Right atrium auricular region (tissue), 2 donors: ENCODE measurements around a stretch of chr15.

DNA sequence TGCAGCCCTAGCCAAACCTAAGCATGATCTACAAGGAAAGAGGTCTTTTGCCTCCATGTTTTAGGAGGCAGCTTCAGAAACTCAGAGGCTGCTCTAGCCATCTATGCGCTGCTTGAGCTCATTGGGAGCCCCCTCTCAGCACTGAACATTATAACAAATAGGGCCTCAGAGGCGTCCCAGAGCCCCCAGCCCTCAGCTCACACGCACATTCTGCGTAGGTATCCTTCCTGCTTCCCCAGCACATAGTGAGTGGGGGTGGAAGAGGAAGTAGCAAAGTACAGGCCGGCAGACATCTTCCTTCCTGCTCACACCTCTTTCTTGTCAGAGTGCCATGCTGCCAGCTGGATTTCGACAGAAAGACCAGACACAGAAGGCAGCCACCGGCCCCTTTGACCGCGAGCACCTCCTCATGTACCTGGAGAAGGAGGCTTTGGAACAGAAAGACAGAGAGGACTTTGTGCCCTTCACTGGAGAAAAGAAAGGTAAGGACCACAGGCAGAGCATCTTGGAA is 16.6 kb downstream of the TMOD2 start:
- PRO-cap = no peak
- RAMPAGE, long total RNA, 2 experiments = no peak in any of the 2 experiments

DNA sequence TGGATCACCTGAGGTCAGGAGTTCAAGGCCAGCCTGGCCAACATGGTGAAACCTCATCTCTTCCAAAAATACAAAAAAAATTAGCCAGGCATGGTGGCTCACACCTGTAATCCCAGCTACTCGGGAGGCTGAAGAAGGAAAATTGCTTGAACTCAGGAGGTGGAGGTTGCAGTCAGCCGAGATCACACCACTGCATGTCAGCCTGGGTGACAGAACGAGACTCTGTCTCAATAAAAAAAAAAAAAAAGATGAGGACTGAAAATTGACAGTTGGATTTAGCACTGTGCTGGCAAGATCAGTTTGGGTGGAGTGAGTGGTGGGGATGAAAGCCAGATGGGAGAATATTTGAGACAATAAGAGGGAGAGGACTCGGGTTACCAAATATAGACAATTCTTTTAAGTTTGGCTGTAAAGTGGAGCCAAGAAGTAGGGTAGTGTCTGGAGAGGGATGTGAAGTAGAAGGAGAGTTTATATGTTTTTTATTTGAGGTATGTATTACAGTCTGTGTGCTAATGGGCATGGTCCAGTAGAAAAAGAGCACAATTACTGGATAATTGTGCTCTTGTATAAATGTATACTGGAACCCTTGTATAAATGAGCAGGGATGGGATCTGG is 20.4 kb downstream of the TMOD3 start:
- PRO-cap = no peak
- RAMPAGE, long total RNA, 2 experiments = no peak in any of the 2 experiments

- PRO-cap = no peak
- RAMPAGE, long total RNA, 2 experiments = no peak in any of the 2 experiments
These were observed 64.1 kb downstream of the LEO1 start for GRCh38 chr15:51907606-51907828.

DNA sequence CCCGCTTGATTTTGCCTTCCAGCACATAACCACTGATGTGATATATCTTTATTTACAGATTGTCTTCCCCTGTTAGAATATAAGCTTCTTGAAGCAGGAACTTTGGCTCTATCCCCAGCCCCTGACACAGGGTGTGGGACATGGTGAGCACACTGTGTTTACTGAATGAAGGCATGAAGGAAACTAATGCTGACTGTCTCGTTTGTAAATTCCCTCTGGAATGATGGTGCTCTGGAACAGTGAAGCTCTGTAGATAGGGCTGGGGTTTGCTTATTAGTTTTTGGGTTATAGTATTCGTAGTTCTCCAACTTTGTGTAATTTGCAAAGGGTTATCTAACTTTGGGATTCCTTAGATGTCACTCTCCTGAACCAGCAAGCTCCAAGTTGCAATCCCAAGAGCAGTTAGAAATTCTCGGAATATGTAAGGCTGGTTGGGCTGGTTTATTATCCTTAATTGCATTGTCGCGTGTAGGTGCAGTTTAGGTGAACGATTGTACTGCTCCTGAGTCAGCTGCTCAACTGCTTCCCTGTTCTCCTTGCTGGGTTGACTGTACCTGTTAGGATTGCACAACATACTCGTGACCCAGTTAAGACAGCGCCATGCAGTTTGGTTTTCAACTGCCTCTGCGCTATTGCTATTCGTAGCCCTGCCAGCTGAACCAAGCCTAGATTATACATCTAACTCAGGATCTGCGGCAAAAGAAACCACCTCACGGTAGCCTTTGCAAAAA is 41.2 kb downstream of the BCL2L10 start:
- PRO-cap = no peak
- RAMPAGE, long total RNA, 2 experiments = no peak in any of the 2 experiments

- PRO-cap = no peak
- RAMPAGE, long total RNA, 2 experiments = no peak in any of the 2 experiments
These were observed 31.7 kb downstream of the BCL2L10 start for GRCh38 chr15:52080894-52081280.

DNA sequence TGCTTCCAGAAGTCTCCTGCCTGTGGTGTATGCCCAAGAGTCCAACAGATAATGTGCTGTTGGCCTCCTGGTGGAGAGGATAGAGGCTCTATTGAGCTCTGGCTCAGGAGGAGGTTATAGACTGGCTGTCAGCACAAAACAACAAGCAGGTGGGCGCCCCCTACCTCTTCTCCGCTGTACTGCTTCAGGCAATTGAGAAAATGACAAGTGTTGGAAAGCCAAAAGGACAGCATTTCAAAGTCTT is 17.1 kb upstream of the GNB5 start:
- PRO-cap = no peak
- RAMPAGE, long total RNA, 2 experiments = no peak in any of the 2 experiments

GRCh38 chr15:52241967-52242399 is 50.8 kb upstream of the GNB5 start:
- PRO-cap = no peak
- RAMPAGE, long total RNA, 2 experiments = no peak in any of the 2 experiments

DNA sequence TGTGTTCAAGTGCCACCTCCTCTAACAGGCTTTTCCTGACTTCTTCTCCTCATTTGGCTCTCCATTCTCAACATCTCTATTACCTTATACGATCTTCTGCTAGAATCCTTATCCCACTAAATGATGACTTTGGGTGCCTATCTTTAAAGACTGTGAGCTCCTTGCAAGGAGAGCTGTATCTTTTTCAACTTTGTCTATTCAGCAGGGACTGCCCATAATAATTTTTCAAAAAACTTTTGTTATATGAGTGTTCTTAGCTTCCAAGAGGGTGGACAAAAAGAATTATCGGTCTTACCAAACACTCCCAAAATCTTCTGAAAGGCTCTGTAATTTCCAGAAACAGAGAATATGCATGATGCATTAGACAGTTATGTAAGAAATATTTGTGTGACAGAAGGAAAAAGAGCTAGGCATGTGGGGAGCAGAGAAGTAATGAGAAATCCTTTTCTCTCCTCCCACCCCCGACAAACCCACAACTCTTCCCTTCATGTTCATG is 87.0 kb downstream of the MYO5A start:
- PRO-cap = no peak
- RAMPAGE, long total RNA, 2 experiments = no peak in any of the 2 experiments

GRCh38 chr15:52481759-52482308 is 46.8 kb downstream of the MYO5A start:
- PRO-cap = unidirectional peak, plus-strand start at chr15:52482095
- RAMPAGE, long total RNA, 2 experiments = no peak in any of the 2 experiments

GRCh38 chr15:52678108-52678498 is 1.1 kb downstream of the ATOSA start:
- PRO-cap = no peak
- RAMPAGE, long total RNA, 2 experiments = no peak in any of the 2 experiments

GRCh38 chr15:52710245-52710692 is 31.1 kb upstream of the ATOSA start:
- PRO-cap = no peak
- RAMPAGE, long total RNA, 2 experiments = no peak in any of the 2 experiments

- PRO-cap = no peak
- RAMPAGE, long total RNA, 2 experiments = no peak in any of the 2 experiments
These were observed 6.8 kb downstream of the ONECUT1 start for GRCh38 chr15:52783356-52783792.

GRCh38 chr15:52783793-52784326 is 6.3 kb downstream of the ONECUT1 start:
- PRO-cap = no peak
- RAMPAGE, long total RNA, 2 experiments = no peak in any of the 2 experiments

DNA sequence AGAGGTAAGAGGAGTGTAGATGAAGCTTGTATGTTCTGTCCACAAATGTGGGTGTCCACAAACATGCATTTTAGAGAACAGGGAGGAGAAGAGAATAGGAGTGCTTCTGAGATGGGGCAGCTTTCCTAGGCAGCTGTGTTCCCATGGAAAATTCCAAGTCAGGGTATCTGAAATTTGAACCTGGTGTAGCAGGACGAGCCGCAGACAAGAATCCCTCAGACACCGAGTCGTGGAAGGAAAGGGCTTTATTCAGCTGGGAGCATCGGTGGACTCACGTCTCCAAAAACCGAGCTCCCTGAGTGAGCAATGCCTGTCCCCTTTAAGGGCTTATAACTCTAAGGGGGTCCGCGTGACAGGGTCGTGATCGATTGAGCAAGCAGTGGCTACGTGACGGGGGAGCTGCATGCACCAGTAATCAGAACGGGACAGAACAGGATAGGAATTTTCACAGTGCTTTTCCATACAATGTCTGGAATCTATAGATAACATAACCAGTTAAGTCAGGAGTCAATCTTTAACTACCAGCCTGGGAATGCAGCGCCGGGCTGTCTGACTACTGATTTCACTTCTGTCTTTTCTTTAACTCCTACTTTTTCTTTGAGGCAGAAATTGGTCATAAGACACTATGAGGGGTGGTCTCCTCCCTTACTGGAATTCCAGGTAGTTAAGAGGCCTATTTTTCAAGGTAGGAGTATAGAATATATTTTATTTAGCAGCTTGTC is 71.5 kb upstream of the WDR72 start:
- PRO-cap = no peak
- RAMPAGE, long total RNA, 2 experiments = no peak in any of the 2 experiments

DNA sequence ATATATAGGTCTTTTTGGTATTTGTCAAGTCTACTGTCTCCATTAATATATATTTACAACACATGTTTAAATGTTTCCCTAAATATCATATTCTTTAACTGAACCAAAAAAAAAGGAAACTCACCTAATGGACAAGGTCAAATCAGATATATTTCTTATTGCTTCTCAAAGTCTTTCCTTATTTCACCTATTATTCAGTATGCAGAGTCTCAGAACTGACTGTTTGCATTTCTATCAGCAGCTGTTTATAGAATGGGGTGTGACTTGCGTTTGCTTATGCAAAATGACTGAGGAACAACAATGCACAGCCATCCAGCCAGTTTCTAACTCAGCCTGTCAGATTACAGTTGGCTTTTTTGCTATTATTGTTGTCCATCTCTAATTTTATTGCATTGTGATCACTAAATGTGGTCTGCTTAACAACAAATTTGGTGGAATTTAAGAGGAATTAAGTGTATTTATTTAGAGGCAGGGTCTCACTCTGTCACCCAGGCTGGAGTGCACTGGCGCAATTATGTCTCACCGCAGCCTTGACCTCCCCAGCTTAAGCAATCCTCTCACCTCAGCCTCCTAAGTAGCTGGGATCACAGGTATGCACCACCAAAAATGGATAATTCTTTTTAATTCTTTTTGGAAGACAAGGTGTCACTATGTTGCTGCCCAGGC is 40.7 kb downstream of the RAB27A start:
- PRO-cap = no peak
- RAMPAGE, long total RNA, 2 experiments = no peak in any of the 2 experiments

- PRO-cap = no peak
- RAMPAGE, long total RNA, 2 experiments = no peak in any of the 2 experiments
These were observed 38.6 kb downstream of the RAB27A start for GRCh38 chr15:55250936-55251560.

GRCh38 chr15:55254928-55255414 is 34.6 kb downstream of the RAB27A start:
- PRO-cap = no peak
- RAMPAGE, long total RNA, 2 experiments = no peak in any of the 2 experiments

GRCh38 chr15:55255713-55256144 is 33.9 kb downstream of the RAB27A start:
- PRO-cap = no peak
- RAMPAGE, long total RNA, 2 experiments = no peak in any of the 2 experiments

GRCh38 chr15:55282093-55283265 is 7.1 kb downstream of the RAB27A start:
- PRO-cap = no peak
- RAMPAGE, long total RNA, 2 experiments = no peak in any of the 2 experiments

DNA sequence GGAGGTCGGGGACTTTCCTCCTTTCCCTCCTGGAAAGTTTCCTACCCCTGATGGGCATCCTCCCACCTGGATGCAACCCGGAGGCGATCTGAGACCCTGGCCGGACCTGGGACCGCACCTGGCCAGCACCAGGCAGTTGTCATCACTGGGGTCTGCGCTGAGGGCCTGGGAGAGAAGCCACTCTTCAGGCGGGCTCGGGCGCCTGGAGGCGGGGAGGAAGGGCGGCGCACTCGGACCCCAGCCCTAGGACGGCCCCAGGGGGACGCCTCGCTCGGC is 289 bp downstream of the RAB27A start:
- PRO-cap = no peak
- RAMPAGE, long total RNA, 2 experiments = no peak in any of the 2 experiments